Mammary microvascular endothelial cell (primary cell): Measurements from ENCODE around the genes FSTL4 and C5orf15.

- RAMPAGE, long total RNA = no peak
Measured at GRCh38 chr5:133612093-133612797, at the start of gene FSTL4. Gene FSTL4, minus strand, starts transcription at chr5:133612541.

DNA sequence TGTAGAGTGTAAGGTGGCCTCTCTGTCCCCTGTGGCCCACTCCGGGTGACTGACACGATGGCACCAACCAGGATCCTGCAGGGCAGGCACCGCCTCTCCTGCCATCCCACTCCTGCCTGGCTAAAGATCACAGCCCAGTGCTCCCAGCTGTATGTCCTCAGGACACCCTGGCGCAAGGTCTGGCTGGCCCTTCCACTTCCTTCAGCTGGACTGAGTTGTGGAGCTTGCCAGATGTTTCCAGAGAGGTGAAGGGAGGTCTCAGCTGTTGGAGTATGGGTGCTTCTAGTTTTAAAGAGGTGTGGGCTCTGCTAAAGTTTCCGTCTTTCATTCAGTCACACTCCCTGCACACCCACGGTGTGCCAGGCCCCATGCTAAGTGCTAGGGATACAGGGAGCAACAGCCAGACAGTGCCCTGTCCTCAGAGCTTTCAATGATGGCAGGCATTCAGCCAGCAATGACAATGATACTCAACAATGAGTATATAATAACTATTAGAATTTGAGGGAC is 34.1 kb downstream of the C5orf15 start:
- RAMPAGE, long total RNA = no peak

- RAMPAGE, long total RNA = no peak
Measured at GRCh38 chr5:133938021-133938510, 30.4 kb downstream of the C5orf15 start.

DNA sequence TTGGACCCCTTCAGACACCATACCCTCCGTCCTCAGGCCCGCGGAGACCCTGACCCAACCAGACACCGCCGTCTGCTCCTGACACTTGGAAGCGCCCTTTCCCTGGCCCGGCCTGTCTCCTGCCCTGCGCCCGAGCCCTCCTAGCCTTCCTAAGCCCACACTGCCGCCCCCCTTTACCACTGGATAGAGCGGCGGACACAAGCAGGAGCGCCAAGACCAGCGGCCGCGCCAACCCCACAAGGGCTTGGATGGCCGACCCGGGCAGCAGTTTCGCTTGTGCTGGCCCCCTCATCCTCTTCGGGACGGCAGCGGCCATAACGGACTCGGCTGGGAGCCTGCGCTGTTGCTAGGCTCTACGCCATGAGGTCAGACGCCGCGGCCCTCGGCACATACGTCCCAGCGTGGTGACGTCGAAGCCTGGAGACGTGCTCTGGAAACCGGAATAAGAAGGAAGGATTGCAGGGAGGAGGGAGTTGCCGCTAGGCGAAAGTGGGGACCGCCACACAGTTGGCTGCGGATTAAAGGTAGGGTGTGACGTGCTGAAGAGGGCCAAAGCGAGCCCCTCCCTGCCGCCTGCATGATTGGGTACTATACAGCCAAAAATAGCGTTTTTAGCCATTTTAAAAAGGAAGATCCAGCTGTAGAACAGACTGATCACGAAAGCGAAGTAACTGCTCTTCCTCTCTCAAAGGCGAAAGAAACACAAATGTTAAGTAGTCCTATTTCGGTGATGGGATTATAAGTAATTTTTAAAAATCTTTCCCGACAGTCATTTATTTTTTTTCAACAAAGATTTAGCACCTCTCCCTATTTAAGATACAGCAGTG is at the start of gene C5orf15:
TSS of gene C5orf15 (minus strand) at position 357 of the 827 bp plus-strand sequence.
- RAMPAGE, long total RNA = start-site peak on the minus strand centred at position 344 of the sequence, 49 bp wide, 1,145 and 925 reads in 2 replicates

DNA sequence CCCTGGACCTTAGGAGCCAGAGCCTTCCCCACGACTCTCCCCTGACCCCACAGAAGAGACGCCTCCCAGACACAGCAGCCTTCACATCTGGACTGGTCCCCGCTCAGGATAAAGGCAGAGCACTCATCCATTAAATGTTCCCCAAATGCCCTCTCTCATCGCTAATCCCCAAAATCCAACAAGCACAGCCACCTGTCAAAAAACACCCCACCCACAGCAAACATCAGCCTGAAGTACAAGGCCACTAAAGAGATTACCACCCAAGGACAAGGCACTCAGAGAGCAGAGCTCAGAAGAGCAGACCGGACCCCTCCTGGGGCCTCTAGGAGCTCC is 9.9 kb downstream of the VDAC1 start:
- RAMPAGE, long total RNA = no peak

DNA sequence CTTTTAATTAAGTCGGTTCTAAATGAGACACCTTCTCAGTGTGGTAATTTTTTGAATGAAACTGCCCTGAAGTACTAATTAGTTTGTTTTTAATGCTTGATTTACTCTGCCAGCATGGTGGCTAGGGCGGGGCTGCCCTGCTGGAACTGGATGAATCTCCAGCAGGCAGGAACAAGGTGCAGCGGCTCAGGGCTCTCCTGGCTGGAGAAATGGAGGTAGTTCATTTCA is 49.3 kb upstream of the VDAC1 start:
- RAMPAGE, long total RNA = no peak

DNA sequence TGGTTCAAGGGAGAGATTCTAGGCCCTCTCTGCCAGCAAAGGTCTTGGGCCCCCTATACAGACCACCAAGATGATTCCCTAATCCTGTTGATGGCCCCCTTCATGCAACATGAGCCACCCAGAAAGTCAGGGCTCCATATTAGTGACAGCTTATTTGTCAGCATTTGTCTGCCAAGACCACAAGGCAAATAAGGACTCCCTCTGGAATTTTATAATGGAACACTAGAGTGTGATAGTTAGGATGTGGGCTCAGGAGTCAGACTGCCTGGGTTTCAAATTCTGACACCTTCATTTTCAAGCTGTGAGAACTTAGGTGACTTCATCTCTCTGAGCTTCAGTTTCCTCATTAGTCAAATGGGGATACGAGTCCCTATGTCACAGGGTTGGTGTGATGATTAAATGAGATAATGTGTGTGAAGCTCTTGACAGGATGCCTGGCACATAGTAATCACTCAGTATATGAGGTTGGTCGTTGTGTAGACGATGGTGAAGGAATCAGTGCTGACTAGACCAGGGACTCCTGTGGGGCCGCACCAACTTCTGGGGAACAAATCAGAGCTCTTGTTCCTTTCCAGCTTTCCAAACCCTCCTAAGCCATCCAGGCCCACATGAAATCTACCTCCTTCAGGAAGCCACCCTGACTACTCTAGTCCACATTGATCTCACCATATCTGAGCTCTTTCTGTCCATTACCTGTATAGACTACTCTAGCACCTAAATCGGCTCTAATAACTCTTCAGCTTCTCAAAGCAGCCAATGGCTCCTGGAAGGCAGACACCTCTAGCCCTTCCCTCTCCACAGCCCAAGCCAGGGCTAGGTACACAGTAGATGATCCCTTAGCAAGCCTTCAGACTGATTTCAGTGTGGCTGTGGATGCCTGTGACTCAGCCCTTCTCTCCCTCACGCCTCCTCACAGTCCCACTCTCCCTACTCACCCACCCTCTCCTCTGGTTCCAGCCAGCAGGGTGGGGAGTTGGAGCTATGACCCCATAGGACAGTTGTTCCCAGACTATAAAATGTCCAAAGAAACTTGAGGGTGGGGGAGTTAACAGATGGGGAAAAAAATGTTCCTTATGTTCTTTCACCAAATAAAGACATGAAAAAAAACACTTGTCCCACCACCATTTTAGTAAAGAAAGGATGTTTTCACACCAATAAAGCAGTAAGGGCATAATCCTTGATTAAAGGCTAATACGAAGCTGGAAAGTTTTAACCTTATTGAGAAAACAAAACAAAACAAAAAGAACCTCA is 2.5 kb upstream of the TCF7 start:
- RAMPAGE, long total RNA = no peak

- RAMPAGE, long total RNA = no peak
Measured at GRCh38 chr5:134187483-134187927, 10.8 kb upstream of the SKP1 start.

- RAMPAGE, long total RNA = no peak
Measured at GRCh38 chr5:134388066-134388515, 16.7 kb downstream of the UBE2B start.

GRCh38 chr5:134389908-134390997 is 18.9 kb downstream of the UBE2B start:
- RAMPAGE, long total RNA = no peak

GRCh38 chr5:134437915-134438471 is 26.3 kb upstream of the CDKN2AIPNL start:
- RAMPAGE, long total RNA = no peak

DNA sequence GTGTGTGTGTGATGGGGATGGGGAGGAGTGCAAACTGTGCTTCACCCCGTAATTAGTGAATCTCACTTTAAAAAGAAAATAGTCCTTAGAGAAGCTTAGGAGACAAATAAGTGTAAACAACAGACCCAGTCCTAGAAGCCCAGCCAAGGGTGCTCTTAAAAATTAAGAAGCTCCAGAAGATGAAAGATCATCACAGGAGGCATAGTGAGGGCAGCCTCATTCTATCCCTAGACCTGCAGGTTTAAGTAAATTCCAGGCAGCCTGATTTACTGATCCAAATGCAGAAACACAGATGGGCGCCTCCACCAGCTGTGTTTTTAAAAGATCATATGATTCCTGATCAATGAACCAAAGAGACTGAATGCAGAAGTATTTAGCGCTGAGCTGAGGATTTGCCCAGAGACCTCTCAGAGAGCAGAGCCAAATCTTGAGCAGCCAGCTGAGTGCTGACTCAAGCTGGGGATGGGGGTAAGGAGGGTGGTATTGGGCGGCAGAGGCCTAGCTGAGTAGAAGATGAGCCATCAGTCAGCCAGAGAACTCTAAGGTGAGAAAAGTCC is 34.0 kb upstream of the CDKN2AIPNL start:
- RAMPAGE, long total RNA = no peak

- RAMPAGE, long total RNA = no peak
Measured at GRCh38 chr5:134547635-134548685, 22.5 kb downstream of the JADE2 start.

GRCh38 chr5:134554412-134555126 is 29.1 kb downstream of the JADE2 start:
- RAMPAGE, long total RNA = no peak

- RAMPAGE, long total RNA = no peak
Measured at GRCh38 chr5:134577774-134578117, 52.3 kb downstream of the JADE2 start.

- RAMPAGE, long total RNA = no peak
Measured at GRCh38 chr5:134926344-134927414, 21.7 kb downstream of the PCBD2 start.

GRCh38 chr5:134968060-134968628 is 437 bp downstream of the CATSPER3 start:
- RAMPAGE, long total RNA = no peak

DNA sequence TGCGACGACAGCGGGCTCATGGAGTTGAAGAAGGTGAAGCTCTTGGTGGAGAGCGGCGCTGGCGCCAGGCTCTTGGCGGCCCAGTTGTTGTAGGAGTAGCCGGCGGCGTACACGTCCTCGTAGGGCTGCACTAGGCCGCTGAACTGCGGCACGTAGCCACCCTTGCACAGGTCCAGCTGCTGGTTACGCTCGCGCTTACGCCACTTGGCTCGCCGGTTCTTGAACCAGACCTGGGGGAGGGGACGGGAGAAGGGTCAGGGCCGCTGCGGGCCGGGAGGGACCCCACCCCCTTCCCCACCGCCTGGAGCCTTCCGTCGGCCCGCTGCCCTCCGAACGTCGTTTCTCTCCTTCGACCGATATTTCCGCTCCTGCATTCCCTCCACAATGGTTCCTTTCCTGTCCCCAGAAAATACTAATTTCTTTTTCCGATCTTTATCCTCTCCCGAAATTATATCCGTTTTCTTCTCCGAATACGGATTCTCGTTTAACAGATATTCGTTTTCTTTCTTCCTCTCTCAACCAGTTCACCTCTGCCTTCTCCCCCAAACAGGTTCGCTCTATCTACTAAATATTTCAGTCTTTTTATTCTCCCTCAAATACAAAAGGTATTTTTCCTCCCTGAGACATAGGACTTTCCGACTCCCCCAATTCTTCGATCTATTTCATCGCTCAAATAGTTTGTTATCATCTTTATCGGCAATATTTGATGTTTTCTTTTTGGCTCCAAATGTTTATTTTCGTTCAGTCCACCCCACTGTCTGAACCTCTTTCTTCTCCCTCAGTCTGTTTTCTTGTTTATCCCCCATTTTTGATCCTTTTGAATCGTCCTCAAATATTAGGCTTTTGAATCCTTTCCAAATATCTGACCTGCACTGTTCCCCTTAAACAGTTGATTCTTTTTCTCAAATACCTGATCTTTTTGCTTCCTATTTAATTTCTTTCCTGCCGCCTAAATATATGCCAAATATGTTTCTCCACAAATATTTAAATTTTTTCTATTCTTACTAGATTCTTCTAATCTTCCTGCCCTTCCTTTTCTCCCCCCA is 4.6 kb downstream of the PITX1 start:
- RAMPAGE, long total RNA = no peak

DNA sequence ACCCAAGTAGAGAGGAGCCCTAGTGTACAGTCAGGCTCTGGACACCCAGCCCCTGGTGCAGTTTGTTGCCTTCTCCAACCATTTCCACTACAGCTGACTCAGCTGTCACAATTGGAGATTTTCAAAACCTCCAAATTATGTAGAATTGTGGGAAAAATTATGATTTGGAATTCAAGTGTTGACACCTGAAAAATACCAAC is 32.2 kb downstream of the MACROH2A1 start:
- RAMPAGE, long total RNA = no peak

DNA sequence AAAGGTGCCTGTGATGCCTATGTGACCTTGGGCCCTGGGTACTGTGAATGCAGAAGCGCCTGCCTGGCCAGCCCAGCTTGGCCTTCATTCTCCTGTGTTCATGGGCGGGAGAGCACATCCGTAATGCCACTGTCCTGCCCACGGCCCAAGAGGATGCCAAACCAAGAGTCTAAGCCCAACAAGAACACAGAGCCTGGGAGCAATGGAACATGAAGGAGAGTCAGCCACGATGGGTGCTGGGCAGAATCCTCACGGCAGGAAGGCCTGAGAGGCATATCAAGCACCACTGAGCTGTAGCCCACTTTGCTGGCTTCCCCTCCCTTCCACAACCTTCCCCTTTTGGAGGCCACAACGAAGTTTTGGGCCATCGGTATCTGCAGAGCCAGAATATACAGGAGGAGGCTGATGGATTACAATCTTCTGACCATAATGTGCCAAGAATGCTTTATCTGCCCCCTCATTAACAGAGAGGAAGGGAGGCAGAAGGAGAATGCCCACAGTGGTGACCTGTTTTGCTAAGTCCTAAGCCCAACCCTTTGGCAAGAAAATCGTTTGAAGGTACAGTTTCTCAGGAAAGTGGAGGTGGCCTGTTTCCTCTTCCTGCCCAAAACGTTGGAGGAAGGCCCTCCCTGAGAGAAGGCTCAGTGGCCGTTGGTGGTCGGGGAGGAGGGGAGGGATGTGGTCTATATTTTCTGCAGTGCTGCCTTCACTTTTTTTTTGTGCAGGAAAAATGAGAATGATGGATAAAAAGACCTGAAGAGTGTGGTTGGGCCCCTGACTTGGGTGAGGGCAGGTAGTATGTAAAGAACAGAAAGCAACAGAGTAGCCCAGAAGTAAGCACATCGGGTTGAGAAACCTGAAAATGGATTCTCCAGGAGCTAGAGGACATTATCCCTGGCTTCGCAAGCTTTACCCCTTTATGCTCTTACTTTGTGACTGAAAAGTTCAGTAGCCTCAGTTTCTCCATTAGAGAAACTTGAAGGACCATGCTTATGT is 26.2 kb downstream of the MACROH2A1 start:
- RAMPAGE, long total RNA = no peak